Tongue (tissue), 2 donors: ENCODE measurements around a stretch of chr1.

DNA sequence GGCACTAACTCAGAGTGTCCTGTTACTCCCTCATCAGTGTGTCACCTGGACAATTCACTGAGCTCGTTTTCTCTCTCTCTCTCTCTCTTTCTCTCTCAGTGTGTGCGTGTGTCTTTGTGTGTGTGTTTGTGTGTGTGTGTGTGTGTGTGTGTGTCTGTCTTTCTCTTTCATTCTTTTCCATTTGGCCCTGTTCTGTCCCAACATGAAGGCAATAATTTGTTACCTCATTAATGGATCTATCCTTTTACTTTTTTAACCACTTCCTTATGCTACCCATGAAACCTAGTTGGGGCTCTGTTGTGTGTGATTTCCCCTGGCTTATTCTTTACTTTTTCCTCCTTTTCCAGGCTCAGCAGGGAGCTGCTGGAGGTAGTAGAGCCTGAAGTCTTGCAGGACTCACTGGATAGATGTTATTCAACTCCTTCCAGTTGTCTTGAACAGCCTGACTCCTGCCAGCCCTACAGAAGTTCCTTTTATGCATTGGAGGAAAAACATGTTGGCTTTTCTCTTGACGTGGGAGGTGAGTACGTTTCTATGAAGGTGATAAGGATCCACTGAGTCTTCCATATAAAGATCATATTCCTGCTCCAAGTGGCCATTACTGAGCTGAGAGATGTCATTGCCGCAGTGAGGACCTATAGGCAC lies 49.6 kb downstream of the NBPF12 start:
- RAMPAGE, long total RNA: no peak

DNA sequence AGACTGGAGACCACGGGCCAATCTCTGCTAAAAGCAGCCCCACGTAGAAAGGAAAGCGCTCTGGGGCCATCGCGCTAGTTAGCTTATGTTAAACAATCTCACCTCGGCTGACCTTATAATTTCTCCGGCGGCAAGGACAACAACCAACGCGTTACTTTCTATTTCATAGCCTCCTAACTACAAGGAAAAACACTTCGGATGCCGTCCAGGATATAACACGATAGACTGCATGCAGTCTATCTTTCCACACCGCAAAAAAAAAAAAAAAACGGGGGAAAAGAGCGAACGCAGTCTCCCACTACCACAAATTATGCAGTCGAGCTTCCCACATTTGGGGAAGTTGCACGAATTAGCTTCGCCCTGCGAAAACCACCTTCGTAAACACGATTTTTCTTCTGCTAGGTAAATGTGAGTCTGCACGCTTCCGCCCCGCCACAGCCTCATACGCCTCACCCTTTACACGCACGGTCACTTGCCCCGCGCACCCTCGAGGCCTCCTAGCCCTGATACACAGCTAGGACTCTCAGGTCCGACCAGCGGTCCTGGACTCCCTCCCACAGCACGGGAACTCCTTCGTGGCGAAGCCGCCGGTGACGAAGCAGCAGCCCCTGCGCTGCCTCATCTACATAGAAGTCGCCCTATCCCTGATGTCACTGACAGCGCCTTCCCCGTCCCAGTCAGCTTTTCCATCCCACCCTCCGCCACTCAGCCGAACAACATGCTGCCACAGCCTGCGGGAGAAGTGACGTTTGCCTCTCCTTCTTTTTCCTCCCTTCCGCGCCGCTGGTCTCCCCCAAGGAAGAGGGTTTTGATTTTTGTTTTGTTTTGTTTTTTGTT lies 87.7 kb downstream of the PRKAB2 start:
- RAMPAGE, long total RNA: no peak

GRCh38 chr1:147215688-147216208 lies 9.4 kb downstream of the FMO5 start:
- RAMPAGE, long total RNA: no peak

GRCh38 chr1:147237916-147238772 lies 4.3 kb upstream of the CHD1L start:
- RAMPAGE, long total RNA: no peak

GRCh38 chr1:147242874-147243662 lies 584 bp downstream of the CHD1L start:
- RAMPAGE, long total RNA: no peak

GRCh38 chr1:147269779-147270091 lies 27.3 kb downstream of the CHD1L start:
- RAMPAGE, long total RNA: no peak

GRCh38 chr1:147285227-147285539 lies 42.7 kb downstream of the CHD1L start:
- RAMPAGE, long total RNA: no peak

- RAMPAGE, long total RNA: no peak
Observed at GRCh38 chr1:147504532-147505418, 36.5 kb upstream of the BCL9 start.

GRCh38 chr1:147540816-147541122 lies 532 bp upstream of the BCL9 start:
- RAMPAGE, long total RNA: no peak

DNA sequence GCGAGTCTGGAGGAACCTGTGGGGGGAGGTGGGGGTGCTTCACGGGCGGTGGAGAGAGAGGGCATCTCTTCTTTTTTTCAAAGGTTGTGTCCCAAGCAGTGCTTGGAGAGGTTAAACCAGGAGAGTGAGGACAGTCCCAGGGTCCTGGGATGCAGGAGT lies 59.1 kb downstream of the BCL9 start:
- RAMPAGE, long total RNA: no peak

DNA sequence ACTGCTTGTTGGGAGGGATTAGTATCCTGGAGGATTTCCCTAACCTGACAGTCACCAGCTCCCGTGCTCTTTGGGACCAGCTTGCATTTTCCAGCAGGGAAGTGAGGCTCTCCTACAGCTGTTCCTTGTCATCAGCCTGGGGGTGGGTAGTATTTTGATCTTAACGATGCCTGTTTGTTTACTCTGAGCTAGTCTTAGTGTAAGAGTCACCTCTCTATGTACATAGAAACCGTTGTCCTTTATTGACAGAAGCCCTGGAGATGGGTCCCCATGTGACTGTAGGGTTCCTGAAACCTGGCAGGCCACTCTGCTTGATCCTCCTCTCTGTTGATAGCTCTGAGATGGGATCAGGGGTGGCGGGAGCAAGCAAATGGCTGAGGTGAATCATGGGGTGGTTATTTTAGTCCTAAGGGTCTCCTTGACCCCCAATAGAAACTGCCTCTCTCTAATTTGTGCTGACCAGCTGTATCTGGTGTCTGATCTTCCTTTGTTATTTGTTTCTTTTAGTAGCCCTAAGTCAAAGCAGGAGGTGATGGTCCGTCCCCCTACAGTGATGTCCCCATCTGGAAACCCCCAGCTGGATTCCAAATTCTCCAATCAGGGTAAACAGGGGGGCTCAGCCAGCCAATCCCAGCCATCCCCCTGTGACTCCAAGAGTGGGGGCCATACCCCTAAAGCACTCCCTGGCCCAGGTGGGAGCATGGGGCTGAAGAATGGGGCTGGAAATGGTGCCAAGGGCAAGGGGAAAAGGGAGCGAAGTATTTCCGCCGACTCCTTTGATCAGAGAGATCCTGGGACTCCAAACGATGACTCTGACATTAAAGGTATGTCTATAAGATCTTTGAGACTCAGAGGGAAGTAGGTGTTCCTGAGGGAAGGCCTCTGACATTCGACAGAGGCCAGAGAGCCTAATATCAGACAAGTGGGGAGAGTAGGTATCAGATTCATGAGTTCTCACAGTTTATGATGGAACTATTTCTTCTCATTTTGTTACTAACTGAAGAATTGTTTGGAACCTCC lies 57.6 kb downstream of the ACP6 start:
- RAMPAGE, long total RNA: no peak

DNA sequence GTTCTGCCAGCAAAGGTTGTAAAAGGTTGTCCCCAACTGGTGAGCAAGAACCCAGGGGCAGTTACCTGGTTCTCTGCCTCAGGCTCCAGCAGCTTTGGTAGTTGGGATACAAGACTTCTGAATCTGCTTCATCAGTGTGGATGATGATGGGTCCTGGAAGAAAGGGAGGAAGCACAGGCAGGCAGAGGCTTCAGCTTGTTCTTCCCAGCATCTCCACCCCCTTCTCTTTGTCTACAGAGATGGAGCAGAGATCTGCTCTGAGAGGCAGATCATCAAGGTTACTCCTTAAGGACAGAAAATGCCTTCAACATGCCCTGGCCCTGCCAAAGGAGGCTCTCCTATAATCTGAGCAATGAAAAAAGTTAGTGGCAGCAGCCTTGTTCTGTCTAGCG lies 15.2 kb downstream of the ACP6 start:
- RAMPAGE, long total RNA: no peak

- RAMPAGE, long total RNA: no peak
Observed at GRCh38 chr1:147762382-147762978, 2.1 kb upstream of the GJA5 start.

- RAMPAGE, long total RNA: no peak
Observed at GRCh38 chr1:147794441-147795031, 34.1 kb upstream of the GJA5 start.

DNA sequence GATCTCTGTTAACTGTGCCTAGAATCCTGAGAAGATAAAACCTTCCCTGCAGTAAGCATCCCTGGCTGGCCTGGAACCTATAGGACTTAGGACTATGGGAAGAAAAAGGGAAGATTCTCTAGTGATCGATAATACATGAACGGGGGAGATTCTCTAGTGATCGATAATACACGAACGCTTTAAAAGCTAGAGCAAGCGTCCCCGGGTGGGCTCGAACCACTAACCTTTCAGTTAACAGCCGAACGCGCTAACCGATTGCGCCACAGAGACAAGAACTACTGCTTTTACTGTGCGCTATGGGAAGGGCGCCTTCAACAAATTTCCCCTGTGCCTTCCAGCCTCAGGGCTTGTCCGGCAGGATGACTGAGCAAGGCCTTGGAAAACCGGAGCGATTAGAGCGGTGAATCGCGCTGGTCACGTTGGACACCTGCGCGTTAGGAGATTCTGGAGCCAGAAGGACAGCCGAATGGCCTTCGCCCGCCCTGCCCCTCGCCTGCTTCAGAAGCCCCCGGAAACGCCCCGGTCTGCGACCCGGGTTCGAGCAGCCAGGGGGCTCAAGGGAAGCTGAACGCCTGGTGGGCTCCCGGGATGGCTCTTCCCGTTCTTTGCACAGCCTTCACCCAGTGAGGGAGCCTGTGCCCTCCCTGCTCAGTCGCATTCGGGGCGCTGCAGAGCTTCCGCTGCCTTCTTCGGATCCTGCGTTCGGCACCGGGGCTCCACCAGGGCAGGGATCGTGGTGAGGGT lies 103.6 kb downstream of the NBPF11 start:
- RAMPAGE, long total RNA: no peak

DNA sequence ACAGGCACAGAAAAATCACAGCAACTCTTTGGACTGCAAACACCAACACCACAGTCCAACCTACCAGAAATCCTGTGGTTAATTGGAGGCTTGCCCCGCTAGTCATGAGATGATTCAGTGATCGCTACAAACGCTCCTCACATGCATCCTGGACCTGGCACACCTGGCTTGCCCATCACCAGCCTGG lies 1.1 kb downstream of the NBPF11 start:
- RAMPAGE, long total RNA: no peak

GRCh38 chr1:148155286-148156312 lies 3.5 kb upstream of the NBPF11 start:
- RAMPAGE, long total RNA: no peak

DNA sequence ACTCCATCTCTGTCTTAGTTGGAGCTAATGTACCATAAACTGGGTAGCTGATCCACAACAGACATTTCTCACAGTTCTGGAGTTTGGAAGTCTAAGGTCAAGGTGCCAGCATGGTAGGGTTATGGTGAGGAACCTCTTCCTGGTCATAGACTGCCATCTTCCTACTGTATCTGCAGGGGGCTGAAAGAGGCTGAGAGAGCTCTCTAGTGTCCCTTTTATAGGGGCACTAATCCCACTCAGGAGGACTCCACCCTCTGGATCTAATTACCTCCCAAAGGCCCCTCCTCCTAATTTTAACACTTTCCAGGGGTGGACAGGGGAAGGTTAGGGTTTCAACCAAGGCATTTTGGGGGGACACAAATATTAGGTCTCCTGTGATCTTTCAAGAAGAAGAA lies 145.0 kb upstream of the NBPF11 start:
- RAMPAGE, long total RNA: no peak

GRCh38 chr1:148522497-148523069 lies 39.5 kb upstream of the PPIAL4G start:
- RAMPAGE, long total RNA: no peak

GRCh38 chr1:149174679-149175157 lies 71.4 kb upstream of the NBPF9 start:
- RAMPAGE, long total RNA: no peak